Metastatic Liver Carcinoma in the Adrenal Gland (tissue), 2 donors: ENCODE measurements around the genes SMIM44 and EEF2.

GRCh38 chr19:3366835-3367063, 366 bp downstream of the NFIC start:
- PRO-cap, 2 experiments: no peak in any of the 2 experiments

DNA sequence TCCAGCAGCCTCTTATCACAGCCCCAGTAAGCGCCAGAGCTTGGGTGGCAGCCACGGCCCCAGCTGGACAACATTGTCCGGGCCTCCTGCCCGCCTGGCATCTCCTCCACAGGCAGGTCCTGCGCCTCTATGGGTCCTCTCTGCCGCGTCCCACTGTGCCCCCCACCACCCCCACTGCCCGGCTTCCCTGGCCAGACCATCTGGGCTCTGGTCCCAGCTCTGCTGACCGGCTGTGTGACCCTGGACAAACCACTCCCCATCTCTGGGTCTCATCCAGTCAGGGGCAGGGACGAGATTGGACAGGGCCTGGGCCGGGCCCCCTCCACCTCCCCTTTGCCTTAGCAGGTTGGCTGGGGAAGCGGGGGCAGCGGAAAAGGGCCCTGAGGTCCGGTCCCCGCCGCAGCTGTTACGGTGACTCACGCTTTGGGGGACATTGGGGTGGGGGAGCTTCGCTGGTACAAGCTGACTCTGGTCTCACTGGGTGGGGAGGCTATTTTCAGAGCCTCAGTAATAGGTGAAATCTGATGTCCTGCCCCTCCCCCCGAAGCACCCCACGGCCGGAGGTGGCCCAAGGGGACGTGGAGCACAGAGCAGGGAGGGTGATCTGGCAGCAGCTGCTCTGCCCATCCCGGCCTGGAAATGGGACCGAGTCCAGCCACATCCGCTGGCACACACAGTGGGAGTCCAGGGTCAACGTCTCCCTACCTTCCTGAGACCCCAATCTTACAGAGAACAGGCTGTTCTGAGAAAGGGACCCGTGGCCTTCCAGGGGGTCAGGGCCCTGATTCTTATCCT, 9.0 kb downstream of the NFIC start:
- PRO-cap, 2 experiments: peak in 2 of 2 experiments; most common plus-strand start position 276 of the sequence (in 2); most common minus-strand start position 209 of the sequence (in 2)

GRCh38 chr19:3389851-3390760, 23.7 kb downstream of the NFIC start:
- PRO-cap, 2 experiments: no peak in any of the 2 experiments

DNA sequence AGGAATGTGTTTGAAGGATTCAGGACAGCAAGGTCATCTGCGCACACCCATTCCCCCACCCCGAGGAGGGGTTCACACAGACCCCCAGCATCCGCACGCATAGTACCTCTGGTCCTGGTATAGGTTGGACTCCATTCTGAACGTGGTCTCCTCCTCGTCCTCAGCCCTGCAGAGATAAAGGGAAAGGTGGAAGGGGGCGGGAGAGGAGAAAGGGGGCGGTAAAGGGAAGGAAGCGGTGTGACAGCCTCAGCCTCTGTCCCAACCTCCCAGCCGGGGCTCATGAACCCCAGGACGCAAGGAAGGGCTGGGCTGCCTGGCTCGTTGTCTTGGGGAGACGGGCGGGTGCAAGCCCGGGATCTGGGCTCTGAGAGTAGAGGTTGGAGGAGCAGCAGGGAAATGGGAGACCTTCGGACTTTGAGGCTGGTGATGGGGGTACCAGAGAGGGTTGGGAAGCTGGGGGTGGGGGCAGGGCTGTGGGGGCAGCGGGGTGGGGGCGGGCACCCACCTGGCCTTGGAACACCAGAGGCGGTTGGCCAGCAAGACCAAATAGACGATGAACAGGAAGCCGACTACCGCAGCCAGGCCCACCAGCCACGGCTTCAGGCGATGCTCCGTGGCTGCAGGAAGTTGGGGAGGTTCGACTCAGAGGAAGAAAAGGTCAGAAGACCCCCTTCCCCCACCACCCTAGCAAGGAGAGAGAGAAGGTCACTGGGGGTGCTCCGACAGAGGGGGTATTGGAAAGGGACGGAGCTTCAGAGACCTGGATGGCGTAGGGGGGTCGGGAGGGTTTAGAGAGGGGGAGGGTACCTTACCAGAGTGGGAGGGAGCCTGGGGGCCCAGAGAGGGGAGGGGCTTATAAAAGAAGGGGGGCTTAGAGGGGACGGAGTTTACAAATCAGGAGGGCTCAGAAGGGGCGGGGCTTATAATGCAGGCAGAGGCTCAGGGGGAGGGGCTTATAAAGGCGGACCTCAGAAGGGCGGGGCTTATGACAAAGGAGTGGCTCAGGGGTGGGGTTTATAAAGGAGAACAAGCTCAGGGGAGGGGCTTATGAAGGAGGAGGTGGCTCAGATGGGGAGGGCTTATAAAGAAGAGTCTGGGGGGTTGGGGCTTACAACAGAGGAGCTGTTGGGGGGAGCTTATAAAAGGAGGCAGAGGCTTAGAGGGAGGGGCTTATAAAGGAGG, 1.6 kb downstream of the SMIM24 start:
- PRO-cap, 2 experiments: no peak in any of the 2 experiments

DNA sequence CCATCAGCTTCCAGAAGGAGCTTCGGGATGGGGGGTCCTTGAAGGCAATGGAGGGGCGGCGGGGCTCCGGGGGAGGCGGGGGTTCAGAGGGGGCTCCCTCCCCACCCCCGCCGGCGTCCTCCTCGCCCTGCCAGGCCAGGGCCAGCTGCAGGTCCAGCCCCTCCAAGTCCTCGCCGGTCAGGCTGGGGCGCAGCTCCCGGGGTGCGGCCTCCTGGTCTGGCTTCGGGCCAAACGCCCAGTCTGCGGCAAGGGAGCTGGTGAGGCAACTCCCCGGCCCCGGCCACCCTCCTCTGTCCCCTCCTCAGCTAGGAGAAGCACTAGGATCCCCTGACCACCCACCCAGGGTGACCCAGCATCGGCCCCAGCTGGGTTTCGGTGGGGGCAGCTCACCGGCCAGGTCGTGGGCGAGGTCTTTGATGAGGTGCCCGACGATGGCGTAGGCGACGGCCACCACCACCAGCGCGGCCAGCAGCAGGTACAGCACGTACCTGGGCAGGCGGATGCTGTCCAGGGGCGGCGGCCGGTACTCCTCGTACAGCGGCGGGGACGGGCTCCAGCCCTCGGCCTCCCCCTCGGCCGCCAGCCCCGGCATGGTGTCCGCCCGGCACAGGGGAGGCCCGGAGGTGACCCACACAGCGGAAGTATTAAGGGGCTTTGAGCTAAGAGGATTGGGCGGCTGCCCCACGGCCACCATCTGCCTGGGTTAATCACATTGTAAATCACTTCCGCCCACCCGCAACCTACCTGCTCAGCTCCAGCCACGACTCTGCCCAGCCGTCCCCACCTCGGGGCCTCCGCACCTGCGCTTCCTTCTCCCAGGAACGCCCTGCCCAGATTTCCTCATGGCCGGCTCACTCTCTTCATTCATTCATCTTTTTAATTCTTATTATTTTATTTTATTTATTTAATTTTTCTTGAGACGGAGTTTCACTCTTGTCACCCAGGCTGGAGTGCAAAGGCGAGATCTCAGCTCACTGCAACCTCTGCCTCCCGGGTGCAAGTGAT, at the start of gene SMIM44:
Gene SMIM44, minus strand, starts transcription at position 630 of the 1,005 bp plus-strand sequence.
- PRO-cap, 2 experiments: no peak in any of the 2 experiments

DNA sequence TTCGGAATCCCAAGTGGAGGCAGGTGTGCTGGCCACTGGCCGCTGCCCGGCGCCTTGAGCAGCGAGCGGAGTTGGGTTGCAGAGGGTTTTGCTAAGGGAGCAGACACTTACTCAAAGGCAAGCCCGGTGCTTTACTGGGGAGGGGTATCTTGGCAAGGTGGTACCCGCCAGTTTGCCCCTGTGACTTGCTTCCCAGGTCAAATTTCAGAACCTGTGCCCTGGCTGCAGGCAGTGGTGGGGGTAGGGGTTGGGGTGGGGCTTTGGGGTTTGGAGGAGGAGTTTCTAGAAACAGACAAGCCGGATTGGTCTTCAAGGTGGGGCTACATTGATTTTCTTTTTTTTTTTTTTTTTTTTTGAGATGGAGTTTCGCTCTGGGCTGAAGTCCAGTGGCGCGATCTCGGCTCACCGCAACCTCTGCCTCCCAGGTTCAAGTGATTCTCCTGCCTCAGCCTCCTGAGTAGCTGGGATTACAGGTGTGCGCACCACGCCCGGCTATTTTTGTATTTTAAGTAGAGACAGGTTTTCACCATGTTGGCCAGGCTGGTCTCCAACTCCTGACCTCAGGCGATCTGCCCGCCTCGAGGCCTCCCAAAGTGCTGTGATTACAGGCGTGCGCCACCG, 1.9 kb downstream of the FZR1 start:
- PRO-cap, 2 experiments: peak in 2 of 2 experiments; most common minus-strand start position 187 of the sequence (in 2)

DNA sequence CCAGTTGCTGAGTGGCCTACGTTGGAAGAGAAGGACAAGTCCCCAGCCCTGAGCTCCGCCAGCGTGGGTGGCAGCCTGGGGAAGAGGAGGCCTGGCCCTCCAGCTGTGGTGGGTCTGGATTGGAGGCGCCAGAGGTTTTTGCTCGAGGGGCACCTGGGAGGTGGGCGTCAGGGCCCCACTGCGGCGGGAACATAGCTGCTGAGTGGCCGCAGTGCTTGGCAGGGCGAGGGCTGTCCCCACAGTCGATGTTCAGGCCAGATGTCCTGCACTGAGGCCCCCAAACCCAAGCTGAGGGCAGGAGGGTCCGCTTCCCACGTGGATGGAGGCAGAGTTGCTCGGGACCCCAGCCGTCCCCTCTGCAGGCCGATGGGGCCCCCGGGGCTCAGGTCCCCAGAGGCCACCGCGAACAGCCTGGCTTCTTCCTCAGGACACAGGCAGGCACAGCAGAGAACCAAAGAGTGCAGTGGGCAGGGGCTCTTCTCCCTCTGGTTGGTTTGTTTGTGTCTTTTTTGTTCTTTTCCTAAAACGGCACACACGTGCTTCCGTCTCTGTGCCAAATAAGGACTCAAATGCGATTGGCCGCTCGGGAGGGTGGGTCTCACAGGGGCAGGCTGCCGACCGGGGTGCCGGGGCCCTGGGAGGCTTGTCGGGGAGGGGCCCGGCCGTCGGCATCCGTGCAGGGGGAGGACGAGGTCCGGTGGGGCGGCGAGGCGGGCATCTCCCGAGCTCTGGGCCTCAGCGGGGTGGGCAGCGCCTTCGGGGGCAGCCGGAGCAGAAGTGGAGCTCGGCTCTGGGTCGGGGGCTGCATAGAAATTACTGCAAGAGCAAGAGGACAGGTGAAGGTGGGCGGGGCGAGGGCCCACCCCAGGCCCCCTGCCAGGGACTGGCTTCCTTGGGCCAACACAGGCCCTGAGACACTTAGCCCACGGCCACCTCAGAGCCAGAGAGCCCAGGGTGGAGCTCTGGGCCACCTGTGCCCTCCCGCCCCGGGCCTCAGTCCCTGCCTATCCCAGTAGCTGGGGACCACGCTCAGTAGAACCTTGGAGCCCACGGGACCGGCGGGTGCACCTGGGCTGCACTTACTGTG, 6.1 kb upstream of the CACTIN start:
- PRO-cap, 2 experiments: no peak in any of the 2 experiments

GRCh38 chr19:3644576-3645008, 18.0 kb upstream of the CACTIN start:
- PRO-cap, 2 experiments: peak in 2 of 2 experiments; most common plus-strand start chr19:3644815 (in 1); most common minus-strand start chr19:3644848 (in 2)

DNA sequence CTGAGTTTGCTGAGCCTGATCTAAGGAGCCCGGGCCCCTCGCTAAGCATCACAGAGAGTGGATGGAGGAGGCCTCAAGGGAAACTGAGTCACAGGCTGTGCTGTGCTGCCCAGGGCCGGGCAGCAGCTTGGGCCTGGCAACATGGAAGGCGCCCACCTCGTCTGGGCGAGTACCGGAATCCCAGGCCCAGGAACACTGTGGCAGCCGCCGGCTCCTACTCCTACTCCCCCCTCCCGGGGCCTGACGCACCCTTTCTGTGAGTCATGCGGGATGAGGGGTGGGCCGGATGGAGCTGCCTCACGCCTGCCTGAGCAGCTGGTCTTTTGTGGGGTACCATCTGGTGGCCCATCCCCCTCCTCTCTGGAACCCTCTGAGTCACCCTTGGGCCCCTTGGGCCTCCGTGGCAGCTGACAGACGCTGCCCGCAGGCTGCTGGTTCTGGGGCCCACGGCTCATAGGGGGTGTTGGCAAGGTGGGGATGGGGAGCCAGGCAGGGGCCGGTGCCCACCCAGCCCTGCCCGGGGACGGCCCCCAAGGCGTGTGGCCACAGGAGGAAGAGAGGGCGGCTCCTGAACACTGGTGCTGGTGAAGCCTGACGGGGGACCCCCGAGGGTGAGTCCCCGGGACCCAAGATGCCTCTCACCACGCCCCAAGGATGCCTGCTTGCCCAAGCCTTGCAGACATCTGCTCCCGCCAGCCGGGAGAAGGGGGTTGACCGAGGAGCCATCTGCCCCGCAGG, 29.2 kb upstream of the CACTIN start:
- PRO-cap, 2 experiments: no peak in any of the 2 experiments

DNA sequence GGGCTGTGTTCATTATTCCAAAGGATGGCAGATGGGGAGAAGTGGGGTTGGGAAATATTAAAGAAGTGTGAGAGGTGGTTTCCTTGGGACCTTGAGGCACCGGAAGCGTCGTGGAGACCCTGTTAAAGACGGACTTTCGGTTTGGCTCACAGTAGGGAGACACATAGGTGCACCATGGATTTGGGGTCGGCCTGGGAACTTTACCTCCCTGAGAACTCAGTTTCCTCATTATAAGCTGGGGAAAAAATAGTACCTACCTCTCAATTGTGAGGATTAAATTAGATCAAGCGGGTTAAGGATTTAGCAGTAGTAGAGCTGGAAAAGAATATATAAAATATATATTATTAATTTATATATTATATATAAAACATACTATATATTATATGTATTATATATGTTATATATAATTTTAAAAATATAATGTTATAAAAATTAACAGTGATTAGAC, 424 bp upstream of the APBA3 start:
- PRO-cap, 2 experiments: no peak in any of the 2 experiments

- PRO-cap, 2 experiments: no peak in any of the 2 experiments
These were observed 5.8 kb upstream of the NMRK2 start for GRCh38 chr19:3927135-3927404.

- PRO-cap, 2 experiments: peak in 2 of 2 experiments; most common plus-strand start chr19:3985426 (in 2); most common minus-strand start chr19:3985463 (in 2)
These were observed at the start of gene EEF2 for GRCh38 chr19:3984734-3985752. TSS of gene EEF2 (minus strand) at chr19:3985463.

GRCh38 chr19:3987308-3987669, 2.0 kb upstream of the EEF2 start:
- PRO-cap, 2 experiments: no peak in any of the 2 experiments

- PRO-cap, 2 experiments: no peak in any of the 2 experiments
These were observed 517 bp downstream of the PIAS4 start for GRCh38 chr19:4007866-4008640.

- PRO-cap, 2 experiments: no peak in any of the 2 experiments
These were observed 28.8 kb downstream of the ZBTB7A start for GRCh38 chr19:4037820-4038390.

- PRO-cap, 2 experiments: no peak in any of the 2 experiments
These were observed 28.0 kb downstream of the ZBTB7A start for GRCh38 chr19:4038391-4039418.

- PRO-cap, 2 experiments: peak in 1 of 2 experiments; most common plus-strand start chr19:4065210 (in 1); most common minus-strand start chr19:4065128 (in 1)
These were observed 1.9 kb downstream of the ZBTB7A start for GRCh38 chr19:4064734-4065338.

GRCh38 chr19:4081790-4082494, 15.2 kb upstream of the ZBTB7A start:
- PRO-cap, 2 experiments: peak in 1 of 2 experiments; most common minus-strand start chr19:4082255 (in 1)

- PRO-cap, 2 experiments: no peak in any of the 2 experiments
These were observed 14.8 kb downstream of the FSD1 start for GRCh38 chr19:4318989-4319849.

DNA sequence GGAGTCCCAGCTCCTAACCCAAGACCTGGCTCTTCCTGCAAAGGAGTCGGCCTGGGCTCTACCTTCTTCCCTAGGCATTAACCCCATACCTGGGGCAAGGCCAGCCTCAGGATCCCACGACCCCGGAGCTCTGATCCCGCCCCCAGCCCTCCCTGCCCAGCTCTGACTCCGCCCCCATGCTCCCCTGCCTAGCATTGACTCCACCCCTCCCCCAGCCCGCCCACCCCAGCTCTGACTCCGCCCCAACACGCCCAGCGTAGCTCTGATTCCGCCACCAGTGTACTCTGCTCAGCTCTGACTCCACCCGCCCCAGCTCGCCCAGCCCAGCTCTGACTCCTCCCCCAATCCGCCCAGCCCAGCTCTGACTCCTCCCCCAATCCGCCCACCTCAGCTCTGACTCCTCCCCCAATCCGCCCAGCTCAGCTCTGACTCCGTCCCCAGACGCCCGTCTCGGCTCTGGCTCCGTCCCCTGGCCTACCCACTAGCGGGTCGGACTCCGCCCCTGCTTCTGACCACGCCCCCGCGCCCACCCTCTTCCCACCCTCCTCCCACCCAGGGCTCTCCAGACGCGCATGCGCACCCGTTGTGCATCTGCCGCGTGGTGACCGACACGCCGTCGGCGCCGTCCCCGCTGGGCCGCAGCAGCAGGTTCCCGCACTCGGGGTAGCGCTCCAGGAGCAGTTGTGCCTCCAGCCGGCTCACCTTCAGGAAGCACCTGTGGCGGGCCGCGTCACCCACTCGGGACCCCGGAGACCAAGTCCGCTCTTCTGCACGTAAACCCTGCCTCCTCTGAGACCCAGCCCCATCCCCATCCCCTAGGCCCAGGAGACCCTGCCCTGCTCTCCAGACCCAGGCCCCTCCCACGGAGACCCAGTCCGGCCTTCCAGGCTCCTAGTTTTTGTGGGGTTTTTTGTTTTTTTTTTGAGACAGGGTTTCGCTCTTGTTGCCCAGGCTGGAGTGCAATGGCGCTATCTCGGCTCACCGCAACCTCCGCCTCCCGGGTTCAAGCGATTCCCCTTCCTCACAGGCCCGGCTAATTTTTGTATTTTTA, 10.2 kb downstream of the STAP2 start:
- PRO-cap, 2 experiments: peak in 2 of 2 experiments; most common plus-strand start position 590 of the sequence (in 2); most common minus-strand start position 164 of the sequence (in 2)